GM06990 (cell line): ENCODE data around the genes GRSF1 and ANKRD17.

DNA sequence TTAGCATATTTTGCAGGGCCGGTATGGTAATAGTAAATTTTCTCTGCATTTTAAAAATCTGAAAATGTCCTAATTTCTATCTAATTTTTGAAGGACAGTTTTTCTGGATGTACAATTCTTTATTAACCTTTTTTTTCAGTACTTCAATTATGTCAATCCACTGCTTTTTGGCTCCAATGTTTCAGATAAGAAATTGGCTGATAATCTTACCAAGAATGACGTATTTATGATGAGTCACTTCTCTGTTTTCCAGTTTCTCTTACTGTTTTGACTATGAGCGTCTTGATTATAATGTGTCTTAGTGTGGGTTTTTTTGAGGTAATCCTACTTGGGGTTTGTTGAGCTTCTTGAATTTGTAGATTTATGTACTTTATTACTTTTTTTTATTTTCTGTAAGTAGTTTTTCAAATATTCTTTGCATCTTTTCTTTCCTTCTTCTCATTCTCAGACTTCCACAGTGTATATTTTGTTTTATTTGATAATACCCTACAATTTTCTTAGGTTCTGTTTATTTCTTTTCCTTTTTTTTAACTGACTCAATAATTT is 47.2 kb downstream of the UGT2B11 start:
- RRBS = no CpG with 5 or more reads among the region's 3 CpGs

DNA sequence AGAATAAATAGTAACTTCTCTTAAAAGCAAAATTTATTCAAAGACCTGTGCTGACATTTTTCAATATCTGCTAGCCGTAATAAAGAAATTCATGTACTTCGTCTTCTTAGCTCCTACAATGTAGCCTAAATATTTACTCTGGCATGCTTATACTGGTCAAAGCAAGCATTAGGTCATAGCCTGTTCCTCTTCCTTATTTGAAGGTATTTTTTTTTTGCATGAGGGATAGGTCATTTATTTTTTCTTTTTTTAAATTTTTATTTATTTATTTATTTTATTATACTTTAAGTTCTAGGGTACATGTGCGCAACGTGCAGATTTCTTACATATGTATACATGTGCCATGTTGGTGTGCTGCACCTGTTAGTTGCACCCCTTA is 30.0 kb downstream of the UGT2B28 start:
- RRBS = no CpG with 5 or more reads among the region's 4 CpGs

- RRBS = no CpG with 5 or more reads among the region's 3 CpGs
Measured at GRCh38 chr4:69518975-69519286, 23.2 kb upstream of the UGT2B4 start.

DNA sequence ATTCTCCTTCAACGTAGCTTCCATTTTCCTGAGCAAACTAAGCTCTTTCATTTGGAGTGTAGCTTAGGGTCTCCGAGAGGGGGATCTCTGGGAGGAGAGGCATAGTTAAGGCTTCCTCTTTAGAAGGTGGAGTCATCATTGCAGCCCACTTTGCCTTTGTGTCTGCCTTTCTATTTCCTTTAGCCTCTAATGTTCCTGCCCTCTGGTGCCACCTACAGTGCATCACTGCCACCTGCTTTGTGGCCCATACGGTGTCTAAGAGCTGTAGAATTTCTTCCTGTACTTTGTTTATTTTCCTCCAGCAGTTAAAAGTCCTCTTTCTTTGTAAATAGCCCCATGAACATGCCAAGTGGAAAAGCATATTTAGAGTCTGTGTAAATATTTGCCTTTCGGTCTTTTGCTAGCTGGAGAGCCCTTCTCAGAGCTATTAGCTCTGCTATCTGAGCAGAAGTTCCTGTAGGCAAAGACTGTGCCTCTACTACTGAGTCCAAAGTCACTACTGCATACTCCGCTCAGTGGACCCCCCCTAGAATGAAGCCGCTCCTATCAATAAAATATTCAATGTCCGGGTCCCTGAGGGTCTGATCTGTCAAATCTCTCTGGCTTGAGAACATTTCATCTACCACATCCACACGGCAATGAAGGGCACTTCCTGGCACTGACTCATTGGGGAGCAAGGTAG is 36.5 kb downstream of the SULT1E1 start:
- RRBS = no CpG with 5 or more reads among the region's 8 CpGs

DNA sequence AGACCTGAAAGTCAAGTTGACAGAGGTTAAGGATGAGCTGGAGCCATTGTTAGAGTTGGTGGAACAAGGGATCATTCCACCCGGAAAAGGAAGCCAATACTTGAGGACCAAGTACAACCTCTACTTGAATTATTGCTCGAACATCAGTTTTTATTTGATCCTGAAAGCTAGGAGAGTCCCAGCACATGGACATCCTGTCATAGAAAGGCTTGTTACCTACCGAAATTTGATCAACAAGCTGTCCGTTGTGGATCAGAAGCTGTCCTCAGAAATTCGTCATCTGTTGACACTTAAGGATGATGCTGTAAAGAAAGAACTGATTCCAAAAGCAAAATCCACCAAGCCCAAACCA is 1.0 kb downstream of the UTP3 start:
- RRBS = no CpG with 5 or more reads among the region's 5 CpGs

GRCh38 chr4:70703858-70704369 is 15.6 kb downstream of the UTP3 start:
- RRBS = no CpG with 5 or more reads among the region's 14 CpGs

DNA sequence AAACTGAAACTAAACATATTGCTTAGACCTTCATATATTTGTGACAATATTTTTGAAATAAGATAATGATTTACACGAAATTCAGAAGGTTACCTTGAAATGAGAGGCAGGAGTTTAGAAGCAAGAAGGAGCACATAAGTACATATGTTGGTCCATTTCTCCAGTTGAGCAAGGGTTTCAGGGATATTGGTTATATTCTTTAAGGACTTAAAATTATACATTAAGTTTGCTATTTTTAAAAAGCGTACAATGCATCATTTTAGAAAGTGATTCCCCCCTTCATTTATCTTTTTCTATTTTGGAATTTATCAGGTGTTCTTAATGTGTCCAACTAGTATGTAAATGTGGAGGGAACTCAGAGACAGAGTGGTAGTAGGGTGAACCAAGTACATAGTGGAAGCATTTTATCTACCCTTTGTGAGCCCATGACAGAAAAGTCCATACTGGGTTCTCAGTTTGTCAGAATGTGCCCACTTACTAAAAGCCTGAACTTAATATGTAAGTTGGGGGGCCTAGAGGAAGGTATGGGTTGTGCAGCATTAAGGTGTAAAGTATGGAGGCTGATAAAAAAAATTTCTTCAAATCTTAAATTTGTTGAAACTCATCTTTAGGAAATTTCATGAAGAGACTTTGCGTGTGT is 4.7 kb upstream of the RUFY3 start:
- RRBS = no CpG with 5 or more reads among the region's 3 CpGs

DNA sequence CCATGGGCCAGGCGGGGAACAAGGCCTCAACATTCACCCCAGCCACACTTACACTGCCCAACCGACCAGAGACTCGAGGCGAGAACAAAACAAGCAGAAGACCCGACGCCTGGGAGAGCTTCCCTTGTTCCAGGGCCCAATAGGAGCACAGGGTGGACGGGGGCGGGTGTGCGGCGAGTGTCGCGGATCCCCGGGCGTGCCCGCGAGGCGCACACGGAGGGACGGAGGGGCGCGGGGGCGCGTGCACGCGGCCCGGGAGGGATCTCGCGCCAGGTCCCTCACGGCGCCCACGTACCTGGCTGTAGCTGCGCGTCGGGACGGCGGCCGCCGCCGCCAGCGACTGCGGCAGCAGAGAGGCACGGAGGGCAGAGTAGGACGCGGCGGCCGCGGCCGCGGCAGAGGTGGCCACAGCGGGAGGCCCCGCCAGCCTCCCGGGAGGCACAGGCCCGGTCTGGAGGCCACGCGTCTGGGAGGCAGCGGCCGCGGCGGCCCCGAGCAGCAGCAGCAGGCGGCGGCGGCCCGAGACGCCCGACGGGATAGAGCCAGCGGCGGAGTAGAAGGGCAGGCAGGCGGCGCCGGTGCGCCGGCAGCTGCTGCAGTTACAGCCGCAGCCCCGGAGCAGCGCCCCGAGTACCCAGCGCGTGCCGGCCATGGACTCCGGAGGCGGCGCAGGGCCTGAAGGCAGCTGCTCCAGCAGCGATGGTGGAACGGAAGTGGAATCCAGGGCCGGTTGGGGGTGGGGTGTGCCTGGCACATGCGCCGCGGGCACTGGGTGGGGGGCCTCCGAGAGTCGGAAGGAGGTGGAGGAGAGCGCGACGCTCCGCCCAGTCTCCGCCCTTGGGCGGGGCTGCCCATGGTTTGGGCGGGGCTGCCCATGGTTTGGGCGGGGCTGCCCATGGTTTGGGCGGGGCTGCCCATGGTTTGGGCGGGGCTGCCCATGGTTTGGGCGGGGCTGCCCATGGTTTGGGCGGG is at the start of gene GRSF1:
GRSF1 (minus strand) TSS at position 715 of the 972 bp plus-strand sequence.
- RRBS = 4% methylated on average over 20 of the region's 104 CpGs

DNA sequence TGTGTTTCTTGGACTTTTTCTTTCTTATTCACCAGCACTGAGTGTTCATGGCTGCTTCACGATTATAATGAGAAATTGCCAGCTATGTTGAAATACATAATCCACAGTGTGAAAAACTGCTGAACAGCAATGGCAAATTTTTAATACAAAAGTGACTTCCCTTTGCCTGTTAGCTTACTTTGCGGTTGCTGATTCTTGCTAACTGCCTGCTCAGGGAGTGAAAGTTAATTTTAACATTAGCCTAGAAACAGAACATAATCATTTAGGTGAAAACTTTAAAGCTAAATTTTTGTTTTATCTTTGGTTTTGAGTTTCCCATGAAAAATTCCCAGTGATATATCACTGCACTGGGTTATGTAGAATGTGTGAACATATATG is 1.9 kb upstream of the SLC4A4 start:
- RRBS = no CpG with 5 or more reads among the region's 2 CpGs

- RRBS = no CpG with 5 or more reads among the region's 4 CpGs
Measured at GRCh38 chr4:71230187-71230667, 43.2 kb downstream of the SLC4A4 start.

DNA sequence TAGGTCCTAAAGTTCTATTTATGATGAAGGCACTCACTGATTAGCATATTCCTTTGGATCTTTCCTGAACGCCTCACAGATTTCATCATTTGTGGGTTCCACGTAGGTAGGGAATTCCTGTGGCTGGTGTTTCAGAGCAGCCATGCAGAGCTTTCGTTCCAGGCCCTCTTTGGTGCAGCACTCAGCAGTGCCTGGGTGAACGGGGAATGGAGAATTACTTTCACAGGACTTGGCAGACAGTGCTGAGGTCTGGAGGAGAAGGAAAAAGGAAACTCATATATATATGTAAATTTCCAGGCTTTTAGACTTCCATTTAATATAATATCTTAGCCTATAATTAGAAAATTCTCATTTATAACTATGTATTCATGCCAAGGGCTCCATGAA is 18.5 kb downstream of the GC start:
- RRBS = no CpG with 5 or more reads among the region's 4 CpGs

- RRBS = no CpG with 5 or more reads among the region's 2 CpGs
Measured at GRCh38 chr4:71784280-71784573, 348 bp upstream of the GC start.

GRCh38 chr4:72924760-72925231 is 144.7 kb downstream of the COX18 start:
- RRBS = no CpG with 5 or more reads among the region's 2 CpGs

GRCh38 chr4:73155555-73156706 is 86.4 kb upstream of the COX18 start:
- RRBS = no CpG with 5 or more reads among the region's 11 CpGs

DNA sequence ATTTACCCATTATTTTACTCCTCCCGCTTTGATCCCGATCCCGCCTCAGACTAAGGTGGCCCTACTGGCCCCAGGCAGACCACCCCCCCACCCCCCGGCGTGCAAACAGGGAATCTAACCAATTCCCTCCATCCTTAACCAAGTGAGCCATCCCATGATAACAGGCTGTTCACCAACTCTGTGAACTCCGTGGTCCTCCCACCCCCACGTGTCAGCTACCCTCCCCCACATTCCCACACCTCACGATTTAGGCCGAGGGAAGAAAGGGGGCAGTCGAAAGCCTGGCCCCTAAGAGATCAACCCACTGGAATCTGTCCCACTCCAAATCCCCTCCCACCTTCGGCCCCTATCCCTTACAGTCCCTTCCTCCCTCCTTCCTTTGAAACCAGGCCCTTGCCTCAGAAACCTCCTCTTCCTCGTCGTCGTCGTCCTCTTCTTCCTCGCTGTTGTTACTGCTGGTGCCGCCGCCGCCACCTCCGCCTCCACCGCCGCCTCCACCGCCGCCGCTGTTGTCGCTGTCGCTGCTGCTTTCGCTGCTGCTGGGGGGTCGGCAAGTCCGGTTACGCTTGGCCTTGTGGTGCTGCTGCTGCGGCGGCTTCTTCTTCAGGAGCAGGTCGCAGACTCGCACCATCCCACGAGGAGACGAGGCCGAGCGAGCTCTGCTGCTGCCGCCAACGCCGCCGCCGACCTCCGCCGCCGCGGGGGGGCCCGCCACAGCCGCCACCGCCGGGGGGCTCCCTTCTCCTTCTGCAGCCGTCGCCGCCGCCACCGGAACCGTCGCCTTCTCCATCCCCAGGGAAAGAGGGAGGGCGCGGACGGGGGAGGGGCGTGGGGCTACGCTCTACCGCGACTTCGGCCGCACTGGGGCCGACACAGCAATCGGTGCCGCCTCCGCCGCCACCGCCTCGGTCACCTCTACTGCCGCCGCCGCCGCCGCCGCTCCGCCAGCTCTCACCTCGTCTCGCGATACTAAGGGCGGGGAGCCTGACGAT is at the start of gene ANKRD17:
ANKRD17 (minus strand) TSS at position 920 of the 992 bp plus-strand sequence.
- RRBS = 1% methylated on average over 6 of the region's 87 CpGs

DNA sequence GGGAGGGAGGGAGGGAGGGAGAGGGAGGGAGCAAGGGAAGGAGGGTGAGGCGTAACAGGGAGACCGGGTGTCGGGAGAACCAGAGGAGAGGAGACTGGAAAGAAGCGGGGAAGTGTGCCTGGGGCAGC is 137 bp upstream of the ANKRD17 start:
- RRBS = 0% methylated on average over 2 of the region's 4 CpGs

- RRBS = no CpG with 5 or more reads among the region's 5 CpGs
Measured at GRCh38 chr4:73378624-73379374, 25.3 kb upstream of the ALB start.

DNA sequence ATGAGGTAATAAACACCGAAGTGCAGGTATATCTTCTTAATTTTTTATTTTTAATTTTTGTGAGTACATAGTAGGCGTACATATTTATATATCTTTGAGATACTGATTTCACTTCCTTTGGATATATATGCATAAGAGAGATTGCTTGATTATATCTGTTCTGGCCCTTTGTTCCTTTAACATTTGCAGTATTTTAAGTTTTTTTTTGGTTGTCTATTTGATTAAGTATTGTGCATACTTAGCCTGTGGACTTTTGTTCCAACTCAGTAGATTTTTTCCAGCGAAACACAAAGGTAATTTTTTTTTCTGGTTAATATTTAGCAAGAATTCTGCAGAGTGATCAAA is 274 bp upstream of the AFM start:
- RRBS = no CpG with 5 or more reads among the region's 3 CpGs

DNA sequence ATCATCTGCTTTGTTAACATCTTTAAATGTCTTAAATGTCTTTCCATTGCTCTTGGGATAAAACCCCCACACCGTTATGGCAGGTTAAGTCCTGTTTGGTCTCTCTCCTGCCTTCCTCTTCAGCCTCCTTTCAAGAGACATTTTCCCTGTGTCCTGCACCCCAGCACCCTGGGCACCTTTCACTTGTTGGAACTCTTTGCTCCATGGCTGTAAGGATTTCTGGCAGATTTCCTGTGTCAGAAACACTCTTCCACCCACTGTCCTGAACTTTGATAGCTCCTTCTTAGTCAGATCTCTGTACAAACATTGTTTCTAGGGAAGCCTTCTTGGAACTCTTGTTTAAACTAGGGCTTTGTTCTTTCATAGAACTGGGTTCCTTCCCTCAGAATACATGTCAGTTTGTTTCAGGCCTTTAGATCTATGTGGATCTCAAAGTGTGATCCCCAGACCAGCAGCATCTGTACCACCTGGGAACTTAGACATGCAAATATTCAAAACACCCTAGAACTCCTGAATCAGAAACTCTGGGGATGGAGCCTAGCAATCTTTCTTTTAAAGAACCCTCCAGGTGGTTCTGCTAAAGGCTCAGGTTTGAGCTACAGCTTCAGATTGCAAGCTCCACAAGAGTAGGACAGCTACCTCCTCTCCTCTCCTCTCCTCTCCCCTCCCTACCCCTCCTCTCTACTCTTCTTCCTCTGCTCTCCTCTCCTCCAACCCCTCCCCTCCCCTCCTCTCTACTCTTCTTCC is 12.9 kb downstream of the RASSF6 start:
- RRBS = no CpG with 5 or more reads among the region's 1 CpG